Mesothelial cell of epicardium (in vitro differentiated cells): Measurements from ENCODE around the genes LARGE1, MCM5, RBFOX2 and APOL2.

GRCh38 chr22:33919902-33920959 is at the start of gene LARGE1:
Gene LARGE1 (minus strand): TSS chr22:33920476.
- PRO-cap, result unidirectional peak, minus-strand start at chr22:33920476

GRCh38 chr22:35318770-35319423 is 19.2 kb downstream of the TOM1 start:
- PRO-cap, result no peak

DNA sequence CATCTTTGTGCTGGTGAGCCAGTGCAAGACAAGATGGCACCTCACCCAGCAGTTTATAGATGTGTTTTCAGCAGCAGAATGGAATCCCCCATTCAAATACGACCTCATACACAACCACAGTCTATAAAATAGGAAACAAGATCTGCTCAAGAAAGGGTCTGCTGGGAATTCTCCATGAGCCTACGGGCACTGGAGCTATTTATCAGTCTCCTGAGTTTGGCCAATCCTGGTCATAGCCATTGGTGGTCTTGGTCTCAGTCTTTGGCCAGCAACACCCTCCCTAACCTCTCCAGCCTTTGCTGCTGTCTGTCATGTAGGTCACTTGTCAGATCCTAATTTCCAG is 38.5 kb downstream of the TOM1 start:
- PRO-cap, result no peak

DNA sequence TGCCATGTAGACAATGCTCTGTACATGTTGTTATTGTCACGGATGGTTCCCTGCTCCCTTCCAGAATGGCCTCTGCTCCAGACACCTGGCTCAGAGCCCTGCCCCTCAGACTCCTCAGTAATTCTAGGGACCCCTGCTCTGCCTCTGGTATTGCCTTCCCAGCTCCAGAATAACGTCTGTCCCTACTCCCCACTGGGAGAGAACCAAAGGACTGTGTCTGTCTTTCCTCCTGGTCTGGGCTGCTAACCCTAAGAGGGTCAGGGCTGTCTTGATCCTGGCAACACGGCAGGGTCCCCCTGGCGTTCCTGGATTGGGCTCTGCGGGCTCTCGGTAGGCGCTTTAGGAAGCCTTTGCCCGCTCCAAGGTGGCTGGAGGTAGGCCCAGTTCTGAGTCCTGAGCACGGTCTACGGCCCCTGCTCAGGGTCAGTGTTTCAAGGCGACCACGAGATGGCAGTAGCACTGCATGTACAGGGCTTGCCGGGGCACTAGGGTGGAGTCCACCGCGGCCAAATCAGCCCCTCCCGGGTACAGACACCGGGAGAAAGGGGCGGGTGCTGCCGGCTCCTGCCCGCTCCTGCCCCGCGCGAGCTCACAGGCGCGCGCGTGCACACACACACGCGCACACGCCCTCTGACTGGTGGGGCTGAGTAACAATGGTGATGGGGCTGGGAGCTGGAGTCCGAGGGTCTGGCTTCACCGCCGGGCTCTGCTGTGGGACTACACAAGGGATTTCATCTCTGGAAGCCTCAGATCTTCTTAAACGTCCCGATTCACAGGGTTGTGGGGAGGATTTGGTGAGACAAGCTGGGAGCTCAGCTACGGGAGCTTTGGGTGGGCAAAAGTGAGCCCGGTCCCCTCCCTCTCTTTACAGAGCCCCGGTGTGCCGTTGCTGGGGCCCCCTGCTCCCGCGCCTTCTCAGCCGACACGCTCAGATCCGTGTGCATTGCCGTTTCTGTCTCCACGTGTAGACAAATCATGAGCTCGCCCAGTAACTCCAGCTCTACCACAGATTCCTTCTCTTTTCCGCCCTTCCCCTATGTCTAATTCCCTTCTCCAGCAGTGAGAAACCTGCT is 30.1 kb upstream of the HMOX1 start:
- PRO-cap, result no peak

- PRO-cap, result no peak
Observed at GRCh38 chr22:35351540-35352068, 29.3 kb upstream of the HMOX1 start.

GRCh38 chr22:35379831-35380655 is 853 bp upstream of the HMOX1 start:
- PRO-cap, result no peak

DNA sequence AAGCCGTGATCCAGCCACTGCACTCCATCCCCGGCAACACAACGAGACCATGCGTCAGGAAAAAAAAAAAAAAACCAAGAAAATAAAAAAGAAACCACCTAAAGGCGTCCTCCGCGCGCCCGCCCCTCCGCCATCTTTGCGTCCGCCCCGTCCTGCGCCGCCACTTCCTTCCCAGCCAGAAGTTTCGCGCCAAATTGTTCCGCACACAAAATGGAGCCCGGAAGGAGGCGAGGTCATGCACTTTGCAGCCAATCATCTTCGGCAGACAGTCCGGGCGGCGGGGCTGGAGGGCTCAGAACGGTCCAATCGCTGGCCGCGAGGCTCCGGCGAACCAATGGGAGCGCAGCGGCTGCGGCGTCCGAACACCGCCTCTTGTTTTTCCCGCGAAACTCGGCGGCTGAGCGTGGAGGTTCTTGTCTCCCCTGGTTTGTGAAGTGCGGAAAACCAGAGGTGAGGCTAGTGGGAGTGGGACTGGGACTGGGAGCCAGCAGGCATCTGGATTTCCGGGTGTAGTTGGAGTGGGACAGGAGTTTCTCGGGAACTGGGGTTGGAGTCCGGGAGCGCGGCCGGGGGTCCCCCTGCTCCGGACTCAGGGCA is at the start of gene MCM5:
Gene MCM5, plus strand, starts transcription at position 382 of the 597 bp plus-strand sequence.
- PRO-cap, result bidirectional peak, plus-strand start at position 384 of the sequence, minus-strand start at position 138 of the sequence

GRCh38 chr22:35525260-35525770 is 15.3 kb upstream of the RASD2 start:
- PRO-cap, result no peak

DNA sequence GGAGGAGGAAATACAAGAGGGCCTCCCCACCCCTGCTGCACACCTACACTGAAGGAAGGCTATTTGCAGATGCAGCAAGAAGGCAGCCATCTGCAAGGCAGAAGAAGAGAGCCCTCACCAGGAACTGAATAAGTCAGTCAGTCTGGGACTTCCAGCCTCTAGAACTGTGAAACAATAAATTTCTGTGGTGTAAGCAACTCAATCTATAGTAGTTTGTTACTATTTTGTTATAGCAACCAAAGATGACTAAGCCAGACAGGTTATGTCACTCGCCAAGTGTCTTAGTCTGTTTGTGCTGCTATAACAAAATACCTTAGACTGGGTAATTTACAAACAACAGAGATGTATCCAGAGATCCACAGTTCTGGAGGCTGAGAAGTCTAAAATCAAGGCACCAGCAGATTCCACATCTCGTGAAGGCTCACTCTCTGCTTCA is 12.0 kb downstream of the APOL6 start:
- PRO-cap, result no peak

DNA sequence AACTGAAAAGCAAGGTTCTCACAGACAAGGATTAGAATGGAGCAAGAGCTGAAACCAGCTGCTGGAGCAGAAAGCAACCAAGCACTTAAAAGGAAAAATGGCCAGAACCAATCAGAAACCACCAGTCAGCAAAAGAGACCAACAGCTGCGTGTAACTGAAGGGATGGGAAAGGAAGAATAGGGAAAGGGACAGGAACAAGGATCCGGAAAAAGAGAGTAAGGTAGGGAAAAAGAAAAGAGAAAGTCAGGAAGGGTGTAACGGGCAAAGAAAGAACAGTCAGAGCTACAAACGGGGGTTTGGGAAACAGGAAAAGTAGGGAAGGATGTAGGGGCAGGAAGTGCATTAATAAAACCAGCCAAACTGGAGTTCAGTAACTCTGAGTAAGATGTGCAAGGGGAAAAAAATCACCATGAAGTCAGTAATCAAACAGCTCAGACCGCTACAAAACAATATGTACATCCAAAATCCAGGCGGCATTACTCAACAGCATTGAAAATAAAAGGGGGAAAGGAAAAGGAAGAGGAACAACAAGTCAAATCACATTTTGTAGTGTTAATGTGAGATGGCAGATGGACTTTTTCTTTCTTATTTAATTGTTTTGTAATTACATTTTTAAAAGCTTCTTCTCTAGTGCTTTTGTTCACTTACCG is 49.2 kb downstream of the APOL5 start:
- PRO-cap, result no peak

- PRO-cap, result no peak
Observed at GRCh38 chr22:35769807-35770013, 52.0 kb downstream of the APOL5 start.

DNA sequence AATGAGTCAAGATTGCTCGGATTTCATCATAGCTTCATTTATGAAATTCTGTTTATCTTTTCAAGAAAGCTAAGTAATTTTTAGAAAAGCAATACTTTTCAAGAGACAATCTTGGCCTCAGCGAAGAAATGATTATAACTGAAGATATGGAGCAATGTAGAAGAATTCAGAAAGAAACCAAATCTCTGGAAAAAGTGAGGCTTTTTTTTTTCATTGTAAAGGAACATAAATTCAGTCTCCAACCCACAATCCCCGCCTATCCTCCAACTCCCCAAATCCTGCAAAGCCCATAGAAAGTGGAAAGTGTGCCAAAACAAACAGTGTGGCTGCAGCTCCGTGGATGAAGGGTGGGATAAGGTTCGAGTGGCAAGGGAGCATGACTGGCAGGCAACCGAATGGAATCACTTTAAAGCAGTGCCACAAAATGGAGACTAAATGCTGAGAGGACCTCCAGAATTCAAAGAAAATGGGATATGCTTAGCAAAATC is 118.1 kb downstream of the APOL5 start:
- PRO-cap, result no peak

GRCh38 chr22:35882786-35883374 is 145.7 kb downstream of the RBFOX2 start:
- PRO-cap, result no peak

DNA sequence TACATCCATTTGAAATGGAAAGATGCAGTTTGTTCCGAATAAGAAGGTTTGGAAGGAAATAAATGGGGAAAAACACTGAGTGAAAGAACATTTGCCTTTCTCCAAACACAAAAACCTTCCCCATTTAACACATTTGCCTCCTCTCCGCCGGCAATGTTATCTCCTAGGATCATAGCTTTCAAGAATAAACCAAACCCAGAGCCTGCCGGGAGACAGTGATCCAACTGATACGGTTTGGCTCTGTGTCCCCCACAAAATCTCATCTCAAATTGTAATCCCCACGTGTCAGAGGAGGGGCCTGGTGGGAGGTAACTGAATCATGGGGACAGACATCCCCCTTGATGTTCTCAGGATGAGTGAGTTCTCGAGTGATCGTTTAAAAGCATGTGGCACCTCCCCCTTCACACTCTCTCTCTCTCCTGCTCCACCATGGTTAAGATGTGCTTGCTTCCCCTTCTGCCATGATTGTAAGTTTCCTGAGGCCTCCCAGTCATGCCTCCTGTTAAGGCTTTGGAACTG is 33.3 kb downstream of the RBFOX2 start:
- PRO-cap, result no peak

- PRO-cap, result no peak
Observed at GRCh38 chr22:35995763-35996452, 32.7 kb downstream of the RBFOX2 start.

GRCh38 chr22:36028175-36029038 is at the start of gene RBFOX2:
Gene RBFOX2 (minus strand): TSS chr22:36028824.
- PRO-cap, result bidirectional peak, plus-strand start at chr22:36028583, minus-strand start at chr22:36028278

- PRO-cap, result no peak
Observed at GRCh38 chr22:36163357-36163825, 2.8 kb upstream of the APOL3 start.

GRCh38 chr22:36238799-36239824 is at the start of gene APOL2:
Gene APOL2 (minus strand): TSS chr22:36239527.
- PRO-cap, result bidirectional peak, plus-strand start at chr22:36239683, minus-strand start at chr22:36239527

DNA sequence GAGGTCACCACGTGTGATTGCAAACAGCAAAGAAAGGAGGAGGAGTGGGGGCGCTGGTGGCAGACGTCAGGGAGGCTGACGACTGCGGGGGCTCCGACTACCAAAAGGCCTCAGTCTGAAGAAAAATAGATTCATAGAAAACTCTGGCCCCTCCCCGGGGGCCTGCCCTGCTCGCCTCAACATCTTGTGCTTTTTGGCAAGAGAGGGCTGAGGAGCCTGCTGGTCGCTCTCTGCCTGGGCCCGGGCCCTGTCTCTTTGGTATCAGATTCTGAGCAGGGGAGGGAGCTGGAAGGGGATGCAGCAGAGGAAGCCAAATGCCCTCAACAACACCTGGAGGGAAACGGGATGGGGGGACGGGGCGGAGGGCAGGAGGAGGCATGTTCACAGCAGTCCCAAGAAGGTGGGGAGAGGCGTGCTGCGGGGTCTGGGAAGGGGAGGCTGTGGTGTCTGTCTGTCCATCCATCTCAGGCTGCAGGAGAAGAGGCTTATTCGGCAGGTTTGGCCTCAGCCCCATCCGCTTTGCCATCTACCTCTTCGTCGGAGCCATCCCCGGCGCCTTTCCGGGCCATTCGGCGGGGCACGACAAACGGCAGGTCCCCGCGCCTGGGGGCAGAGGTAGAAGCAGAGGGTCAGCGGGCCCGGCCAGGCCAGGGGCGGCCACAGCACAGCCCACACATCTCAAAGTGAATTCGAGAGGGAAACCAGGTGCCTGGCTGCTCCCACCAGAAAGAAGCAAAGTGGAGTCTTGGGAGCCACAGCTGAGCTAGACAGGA is 29.4 kb downstream of the APOL1 start:
- PRO-cap, result no peak

GRCh38 chr22:36285069-36285384 is 32.1 kb downstream of the APOL1 start:
- PRO-cap, result no peak